Left common carotid artery plus branches (tissue), 1 donor: Measurements from ENCODE around the gene FN3KRP.

DNA sequence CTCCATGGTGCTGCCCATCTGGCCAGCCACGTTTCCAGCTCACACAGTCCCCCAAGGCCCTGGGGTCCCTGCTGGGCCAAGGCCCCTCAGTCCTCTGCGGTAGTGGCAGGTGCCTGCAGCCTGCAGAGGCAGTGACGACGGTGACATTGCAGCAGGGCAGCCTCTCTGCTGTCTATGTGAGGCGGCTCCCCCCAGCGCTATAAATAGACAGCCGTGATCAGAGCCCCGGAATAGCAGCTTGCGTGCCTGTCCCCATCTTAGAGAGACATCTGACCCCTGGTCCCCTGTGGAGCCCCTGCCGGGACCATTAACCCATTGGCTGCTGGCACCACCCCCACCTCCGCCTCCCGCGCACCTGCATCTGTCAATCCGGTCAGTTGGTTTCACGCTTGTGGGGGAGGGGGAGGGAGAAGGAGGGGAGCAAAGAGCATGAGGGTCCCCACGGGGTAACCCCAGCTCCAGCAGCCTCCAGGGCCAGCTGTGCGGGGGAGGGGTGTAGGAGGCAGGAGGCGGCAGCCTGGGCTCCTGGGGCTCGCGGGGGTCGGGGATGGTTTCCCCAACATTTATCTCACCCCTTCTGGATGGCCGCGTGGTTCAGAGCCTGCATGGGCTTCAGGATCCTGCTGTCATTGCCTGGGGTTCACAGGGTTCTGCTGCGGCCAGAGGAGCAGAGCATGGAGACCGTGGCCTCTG is 4.8 kb upstream of the PYCR1 start:
- PRO-cap, result no peak

DNA sequence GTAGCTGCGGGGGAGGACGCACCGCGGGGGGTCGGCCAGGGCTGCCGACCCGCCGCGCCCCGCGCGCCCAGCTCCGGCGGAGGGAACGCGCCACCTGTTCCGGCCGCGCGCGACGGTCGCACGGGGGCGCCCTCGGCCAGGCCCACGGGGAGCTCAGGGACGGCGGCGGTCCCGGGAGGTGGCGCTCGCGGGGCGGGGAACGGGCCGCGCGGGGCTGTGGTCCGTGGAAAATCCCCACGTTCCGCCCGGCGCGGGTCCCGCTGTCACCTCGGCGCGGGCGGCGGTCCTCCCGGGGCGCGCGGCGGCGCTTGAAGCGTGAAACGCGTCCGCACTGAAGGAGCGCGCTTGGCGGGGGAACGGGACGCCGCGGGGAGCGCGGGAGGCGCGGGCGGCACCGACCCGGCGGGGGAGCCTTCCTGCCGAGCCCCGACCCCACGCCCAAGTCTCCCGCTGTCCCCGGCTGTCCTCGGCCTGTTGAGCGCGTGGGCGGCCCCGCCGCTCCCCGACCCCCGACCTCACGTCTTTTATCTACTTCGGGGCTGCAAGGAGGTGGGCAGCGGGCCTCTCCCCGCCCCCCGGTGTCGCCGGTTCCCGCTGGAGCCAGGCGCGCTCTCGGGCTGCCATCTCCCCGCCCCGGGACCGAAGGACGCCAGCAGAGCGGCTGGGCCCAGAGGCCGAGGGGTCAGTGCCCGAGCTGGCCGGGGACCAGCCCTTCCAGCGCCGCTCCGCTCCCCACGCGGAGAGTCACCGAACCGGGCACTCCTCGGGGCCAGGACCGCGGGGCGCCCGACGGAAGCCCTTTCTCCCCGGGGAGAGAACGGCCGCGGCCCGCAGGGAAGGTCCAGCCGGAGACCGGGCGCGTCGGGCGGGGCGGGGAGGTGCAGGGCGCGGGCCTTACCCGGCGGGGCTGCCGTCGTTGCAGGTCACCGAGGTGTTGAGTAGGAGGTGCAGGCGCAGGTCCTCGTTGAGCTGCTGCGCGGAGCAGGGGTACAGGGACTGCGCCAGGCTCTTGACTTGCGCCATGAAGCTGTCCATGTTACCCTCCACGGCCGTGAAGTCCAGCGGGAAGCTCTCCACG is 959 bp downstream of the NOTUM start:
- PRO-cap, result no peak

DNA sequence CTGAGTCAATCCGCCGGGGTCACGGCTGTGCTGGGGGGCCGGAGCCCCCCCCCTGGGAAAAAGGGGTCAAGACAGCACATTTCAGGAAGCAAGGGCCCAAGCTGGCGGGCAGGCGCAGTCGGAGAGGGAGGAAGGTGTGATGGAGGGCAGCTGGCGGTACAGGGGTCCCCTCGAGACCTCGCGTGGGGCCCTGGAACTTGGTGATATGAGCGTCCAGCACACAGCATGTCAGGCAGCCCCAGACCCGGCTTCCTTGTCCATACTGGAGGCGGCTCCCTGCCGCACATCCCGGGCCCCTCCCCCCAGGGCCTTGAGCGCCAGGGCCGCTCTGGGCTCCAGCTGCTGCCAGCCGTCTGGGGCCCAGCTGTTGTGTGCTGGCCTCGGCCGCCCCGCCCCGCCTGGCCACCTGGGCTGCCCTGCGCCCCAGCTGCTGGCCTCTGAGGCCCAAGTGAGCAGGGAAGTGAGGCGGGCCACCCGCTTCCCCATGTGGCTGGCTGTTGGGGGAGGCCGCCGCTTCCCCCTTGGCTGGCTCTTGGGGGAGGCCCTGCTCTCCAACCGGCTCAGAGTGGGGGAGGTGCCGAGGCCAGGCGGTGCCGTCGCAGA is 5.7 kb upstream of the NOTUM start:
- PRO-cap, result no peak

DNA sequence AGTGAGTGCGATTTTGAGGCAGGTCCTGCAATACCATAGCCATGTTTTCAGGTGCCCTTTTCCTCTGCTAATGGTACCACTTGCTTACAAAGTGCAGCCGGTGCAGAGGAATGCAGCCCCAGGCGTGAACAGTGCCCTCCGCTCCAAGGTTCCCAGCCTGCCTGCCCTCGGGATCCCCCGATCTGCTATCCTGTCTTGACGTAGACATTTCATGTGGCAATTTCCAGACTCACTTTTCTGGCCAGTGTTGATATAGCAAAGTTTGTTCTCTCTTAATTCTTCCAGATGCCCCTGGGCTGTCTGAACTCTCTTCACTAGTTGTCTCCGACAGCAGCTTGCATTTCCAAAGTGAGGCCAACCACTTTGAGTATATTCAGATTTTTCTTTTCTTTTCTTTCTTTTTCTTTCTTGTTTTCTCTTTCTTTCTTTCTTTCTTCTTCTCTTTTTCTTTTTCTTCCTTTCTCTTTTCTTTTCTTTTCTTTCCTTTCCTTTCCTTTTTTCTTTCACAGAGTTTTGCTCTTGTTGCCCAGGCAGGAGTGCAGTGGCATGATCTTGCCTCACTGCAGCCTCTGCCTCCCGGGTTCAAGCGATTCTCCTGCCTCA is 5.0 kb downstream of the ASPSCR1 start:
- PRO-cap, result no peak

DNA sequence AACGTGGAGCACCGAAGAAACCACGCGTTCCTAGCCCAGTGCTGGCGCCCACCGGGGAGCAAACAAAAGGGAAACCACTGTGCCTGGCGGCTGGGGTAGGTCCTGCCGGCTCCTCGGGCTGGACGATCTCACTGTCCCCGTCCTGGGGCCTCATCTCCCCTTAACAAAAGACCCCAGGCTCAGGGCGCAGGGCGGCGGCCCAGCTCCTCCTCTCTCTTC is 447 bp downstream of the CENPX start:
- PRO-cap, result no peak

DNA sequence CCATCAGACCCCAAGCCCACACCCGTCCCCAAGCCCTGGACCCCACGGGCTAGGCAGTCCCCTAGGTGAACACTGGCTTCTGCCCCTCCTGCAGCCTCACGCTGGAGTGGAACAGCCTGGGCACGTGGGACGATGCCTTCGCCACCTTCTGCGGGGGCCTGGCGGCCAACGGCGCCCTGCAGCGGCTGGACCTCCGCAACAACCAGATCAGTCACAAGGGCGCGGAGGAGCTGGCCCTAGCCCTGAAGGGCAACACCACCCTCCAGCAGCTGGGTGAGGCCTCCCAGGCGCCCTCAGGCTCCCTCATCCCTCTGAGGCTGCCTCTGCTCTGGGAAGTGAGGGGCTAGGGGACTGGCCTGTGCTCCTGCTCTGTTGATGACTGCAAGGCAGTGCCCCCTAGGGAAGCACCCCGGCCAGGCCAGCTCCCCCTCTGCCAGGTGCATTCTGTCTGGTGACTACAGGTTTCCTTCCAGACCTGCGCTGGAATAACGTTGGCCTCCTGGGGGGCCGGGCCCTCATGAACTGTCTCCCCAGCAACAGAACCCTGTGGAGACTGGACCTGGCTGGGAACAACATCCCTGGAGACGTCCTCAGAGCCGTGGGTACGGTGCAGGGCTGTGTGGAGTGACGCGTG is 1.9 kb downstream of the LRRC45 start:
- PRO-cap, result no peak

- PRO-cap, result no peak
Measured at GRCh38 chr17:82047697-82048992, 3.5 kb downstream of the RFNG start.

- PRO-cap, result no peak
Measured at GRCh38 chr17:82053565-82054188, 2.0 kb downstream of the GPS1 start.

GRCh38 chr17:82055255-82056467 is 4.0 kb downstream of the GPS1 start:
- PRO-cap, result no peak

DNA sequence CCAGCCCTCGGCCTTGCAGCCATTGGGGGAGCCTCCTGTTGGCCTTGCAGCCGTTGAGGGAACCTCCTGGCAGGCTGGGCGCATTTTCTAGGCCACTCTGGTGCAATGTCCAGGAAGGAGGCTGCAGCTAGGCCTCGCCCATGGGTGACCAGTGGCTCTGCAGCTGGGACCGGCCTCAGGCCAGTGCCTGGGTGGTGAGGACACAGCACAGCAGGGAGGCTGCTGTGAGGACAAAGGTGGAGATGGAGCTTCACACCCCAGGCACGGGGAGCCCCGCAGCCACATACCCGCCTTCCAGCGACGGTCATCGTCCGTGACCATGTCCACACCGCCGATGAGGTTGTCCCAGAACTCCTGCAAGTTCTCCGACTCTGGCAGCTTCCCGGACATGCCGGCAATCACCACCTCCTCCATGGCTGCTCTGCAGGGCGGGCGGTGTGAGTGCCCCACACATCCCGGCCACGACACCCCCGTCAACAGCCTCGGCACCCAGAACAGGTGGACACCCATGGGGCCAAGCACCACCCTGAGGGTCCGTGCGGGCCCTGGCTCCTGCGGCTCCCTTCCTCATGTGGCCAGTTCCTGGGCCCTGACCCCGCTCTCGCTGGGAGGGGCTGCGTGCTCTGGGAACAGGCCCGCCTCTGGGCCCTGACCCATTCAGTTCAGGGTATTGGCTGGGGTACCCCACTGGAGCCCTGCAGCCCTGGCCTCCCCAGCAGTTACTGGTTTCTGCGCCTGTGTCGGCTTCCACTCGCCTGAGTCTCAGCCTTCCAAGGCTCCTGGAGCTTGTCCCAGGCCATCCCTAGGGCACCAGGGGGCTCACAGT is 1.8 kb downstream of the FASN start:
- PRO-cap, result no peak

GRCh38 chr17:82127691-82128271 is 29.7 kb upstream of the FASN start:
- PRO-cap, result no peak

DNA sequence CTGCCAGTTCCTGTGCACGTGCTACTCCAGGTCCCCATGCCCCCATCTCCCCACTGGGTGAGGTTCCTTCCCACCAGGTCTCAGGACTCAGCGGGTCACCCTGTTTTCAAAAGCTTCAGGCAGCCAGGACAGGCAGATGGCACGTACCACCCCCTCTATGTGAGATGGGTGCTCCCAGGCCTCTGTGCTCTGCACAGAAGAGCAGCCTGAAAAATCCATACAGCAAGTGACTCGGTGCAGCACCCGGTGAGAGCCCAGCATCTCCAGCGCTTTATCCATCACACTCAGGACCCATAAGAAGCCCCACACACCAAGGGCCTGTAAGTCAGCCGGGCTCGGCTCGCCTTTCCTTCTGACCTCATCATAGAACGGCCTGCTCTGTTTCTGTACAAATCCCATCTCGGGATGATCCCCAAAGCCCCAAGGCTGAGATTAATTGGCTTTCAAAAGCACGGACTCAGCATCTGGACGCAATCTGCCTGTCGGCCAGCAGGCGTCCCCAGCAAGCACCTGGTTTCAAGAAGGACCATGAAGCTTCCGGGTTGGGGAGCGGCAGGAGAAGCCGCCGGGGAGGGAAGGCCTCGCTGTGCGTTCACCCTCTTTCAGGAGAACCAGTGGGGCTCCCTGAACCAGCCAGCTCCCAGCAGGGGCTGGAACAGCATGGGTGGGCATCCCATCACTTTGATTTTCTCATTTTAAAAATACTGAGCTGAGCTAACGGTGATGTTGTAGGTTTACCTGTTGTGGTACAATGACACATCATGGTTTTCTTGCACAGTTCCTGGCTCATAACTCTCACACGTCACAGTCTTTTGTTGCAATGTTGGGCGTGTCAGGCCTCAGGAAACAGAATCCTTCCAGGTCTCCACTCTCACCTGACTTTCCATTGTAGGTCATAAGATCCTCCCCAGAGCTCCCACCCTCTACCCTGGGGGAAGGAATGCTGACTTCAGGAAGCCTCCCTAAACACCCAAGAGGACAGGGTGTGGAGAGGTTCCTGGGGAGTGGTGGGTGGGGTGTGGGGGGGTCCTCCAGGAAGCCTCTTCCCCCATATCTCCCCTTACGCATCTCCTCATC is 6.8 kb downstream of the CCDC57 start:
- PRO-cap, result unidirectional peak, plus-strand start at position 545 of the sequence

DNA sequence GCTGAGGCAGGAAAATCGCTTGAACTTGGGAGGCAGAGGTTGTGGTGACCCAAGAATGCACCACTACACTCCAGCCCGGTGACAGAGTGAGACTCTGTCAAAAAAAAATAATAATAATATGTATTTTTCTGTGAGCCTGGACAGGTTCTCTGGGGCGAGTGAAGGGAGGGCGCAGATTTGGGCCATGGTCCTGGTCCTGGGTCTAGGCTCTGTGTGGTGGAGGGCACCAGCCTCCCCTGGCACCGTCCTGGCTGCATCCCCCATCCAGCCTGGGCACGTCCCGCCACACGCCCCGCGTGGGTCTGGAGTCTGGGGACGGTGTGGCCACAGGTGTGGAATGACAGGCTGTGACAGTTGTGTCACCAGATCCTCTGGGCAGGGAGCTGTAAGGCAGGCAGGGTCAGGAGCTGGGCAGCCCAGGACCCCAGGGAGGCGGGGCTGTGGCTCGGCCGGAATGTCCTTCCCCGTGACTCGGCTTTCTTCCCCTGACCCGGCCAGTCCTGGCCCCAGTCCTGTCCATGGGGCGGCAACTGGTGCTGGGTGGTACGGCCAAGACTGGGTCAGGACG is 3.6 kb upstream of the SLC16A3 start:
- PRO-cap, result no peak

DNA sequence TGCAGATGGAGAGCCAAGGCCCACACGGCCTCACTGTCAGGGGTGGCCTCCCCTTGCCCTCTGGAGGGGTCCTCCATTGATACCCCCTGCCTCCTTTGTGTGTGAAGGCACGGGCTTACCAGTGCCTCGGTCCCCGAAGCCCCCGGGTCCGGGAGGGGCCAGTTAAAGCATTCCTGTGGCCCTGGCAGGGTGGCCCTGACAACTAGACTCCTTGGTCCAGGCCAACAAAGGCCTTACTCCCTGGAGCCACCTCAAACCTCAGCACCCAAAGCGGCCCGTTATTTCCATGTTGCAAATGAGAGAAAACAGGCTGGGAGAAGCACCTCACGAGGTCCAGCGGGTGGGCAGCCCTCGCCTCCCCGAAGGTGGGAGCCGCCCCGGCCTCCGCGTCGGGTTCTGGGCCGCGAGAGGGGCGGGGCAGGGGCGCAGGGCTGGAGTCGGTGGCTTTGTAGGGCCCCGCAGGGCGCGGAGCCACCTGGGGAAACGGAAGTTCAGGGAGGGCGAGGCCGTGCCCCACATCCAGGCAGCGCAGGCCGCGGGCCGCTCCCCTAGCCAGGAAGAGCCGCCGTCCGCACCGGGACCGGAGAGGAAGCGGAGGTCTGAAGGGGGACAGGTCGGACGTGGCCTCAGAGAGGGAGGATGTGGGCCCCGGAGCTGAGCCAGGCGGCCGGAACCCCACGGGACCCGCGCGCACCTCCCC is 759 bp upstream of the SLC16A3 start:
- PRO-cap, result unidirectional peak, plus-strand start at position 585 of the sequence; unidirectional peak, plus-strand start at position 612 of the sequence

- PRO-cap, result no peak
Measured at GRCh38 chr17:82255039-82256047, 18.2 kb downstream of the CSNK1D start.

- PRO-cap, result no peak
Measured at GRCh38 chr17:82327948-82328297, 5.6 kb downstream of the SECTM1 start.

DNA sequence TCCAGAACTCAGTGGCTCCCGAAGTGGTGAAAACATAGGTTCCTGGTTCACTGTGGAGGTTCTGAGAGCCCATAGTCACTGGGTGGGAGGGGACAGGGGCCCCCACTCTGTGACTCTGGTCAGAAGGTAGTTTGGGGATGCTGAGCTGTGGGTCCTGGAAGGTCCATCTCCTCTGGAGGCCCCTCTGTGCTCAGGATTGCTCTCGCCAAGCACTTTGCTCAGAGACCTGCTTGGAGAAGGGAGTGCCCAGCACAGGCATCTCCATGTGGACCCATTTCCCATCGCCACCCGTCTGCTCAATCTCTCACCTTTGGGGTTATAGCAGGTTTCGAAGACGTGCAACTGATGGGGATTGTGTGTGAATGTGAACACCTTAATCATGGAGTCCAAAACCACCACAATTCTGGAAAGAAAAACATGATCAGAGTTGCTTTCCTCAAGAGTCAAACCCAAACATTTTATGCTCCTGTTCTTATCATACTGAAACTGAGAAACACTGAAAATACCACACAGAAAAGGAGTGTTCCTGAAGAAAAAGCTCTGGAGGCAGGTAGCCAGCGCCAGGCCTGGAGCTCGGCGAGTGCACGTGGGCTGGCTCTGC is 23.1 kb downstream of the WDR45B start:
- PRO-cap, result no peak

GRCh38 chr17:82698789-82699223 is 308 bp upstream of the RAB40B start:
- PRO-cap, result no peak

DNA sequence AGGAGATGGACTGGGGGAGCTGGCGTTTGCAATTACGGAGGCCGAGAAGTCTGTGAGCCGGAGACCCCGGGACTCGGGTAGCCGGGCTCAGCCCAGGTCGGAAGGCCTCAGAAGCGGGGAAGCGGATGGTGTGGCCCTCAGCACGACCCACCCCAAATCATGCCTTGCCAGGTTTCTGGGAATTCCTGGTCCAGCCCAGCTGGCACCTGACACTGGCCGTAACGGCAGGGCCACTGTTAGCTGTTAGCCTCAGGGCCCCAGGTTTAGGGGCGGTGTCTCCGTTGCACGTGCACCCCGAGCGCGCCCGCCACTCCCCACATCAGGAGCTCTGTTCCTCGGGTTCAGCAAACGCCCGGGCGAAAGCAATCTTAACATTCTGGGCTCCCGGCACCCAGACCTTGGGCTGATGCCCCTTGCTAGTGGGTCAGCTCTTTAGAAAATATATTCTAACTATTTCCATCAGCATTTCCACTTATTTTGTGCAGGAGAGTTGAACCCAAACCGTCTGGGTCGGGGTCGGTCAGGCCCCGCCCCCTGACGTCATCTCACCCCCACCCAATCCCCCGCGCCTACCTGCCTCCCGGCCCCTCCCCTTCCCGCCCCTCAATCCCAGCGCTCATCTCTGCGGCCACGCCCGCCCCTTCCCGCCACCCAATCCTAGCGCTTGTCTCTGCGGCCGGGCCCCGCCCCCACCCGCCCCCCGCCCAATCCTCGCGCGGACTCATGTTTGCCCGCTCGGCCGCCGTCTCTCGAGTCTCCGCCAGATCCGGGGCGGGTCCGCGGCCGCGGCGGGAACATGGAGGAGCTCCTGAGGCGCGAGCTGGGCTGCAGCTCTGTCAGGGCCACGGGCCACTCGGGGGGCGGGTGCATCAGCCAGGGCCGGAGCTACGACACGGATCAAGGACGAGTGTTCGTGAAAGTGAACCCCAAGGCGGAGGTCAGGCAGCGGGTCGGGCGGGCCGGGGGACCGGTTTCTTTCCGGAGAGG is at the start of gene FN3KRP:
Gene FN3KRP (plus strand): TSS at position 747 of the 987 bp plus-strand sequence.
- PRO-cap, result unidirectional peak, plus-strand start at position 763 of the sequence

DNA sequence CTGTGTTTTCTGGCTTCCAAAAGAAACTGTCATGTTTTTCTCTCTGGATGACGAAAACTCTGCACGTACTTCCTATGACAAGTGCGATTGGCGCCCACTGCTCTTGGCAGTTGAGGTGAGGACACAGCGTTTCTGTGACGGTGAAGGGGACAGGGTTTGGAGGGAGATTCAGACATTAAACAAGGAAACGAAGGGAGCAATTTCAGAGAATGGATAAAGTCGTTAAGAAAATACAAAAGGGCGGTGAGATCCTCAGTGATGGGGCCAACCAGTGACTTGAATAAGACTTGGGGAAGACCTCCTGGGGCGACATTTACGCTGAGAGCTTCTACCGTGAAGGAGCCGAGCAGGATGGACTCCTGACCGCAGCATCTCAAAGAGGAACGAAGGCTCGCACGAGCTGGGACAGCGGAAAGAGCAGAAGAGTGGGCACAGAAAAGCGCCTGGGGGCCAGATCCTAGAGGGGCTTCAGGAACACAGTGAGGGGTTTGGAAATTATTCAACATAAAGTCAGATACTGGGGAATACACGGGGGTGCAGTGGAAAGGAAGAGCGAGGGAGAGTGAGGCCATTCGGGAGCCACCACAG is 17.6 kb downstream of the ZNF750 start:
- PRO-cap, result no peak